ENCODE data around the gene PRSS48.

GRCh38 chr4:147733537-147734531 lies 1.9 kb downstream of the ARHGAP10 start:
- PRO-cap = no peak

DNA sequence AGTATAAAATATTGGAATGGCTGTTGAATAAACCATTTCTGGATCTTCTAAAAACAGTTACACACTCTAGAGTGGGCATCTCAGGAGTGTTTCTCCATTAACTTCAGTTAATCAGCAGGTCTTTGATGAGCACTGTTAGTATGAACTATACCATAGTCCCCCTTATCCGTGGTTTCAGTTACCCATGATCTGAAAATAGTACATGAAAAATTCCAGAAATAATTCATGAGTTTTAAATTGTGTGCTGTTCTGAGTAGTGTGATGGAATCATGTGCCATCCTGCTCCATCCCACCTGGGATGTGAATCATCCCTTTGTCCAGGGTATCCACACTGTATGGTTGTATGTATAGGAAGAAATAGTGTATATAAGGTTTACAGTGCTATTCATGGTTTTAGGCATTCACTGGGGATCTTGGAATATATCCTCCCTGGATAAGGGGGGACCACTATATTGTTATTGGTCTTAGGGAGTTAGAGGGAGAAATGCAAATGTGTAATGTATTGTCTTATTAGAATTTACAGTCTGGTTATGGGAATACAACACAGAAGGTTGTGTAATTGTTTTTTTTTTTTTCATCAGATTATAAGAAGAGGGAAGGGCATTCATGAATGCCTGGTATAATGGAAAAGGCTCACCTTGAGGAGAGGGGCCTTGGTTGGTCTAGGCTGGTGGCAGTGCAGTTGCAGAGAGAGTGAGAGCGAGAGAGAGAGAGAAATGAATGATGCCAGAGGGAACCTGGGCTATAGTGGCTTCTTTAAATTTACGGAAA lies 24.6 kb downstream of the ARHGAP10 start:
- PRO-cap = no peak

- PRO-cap = no peak
Measured at GRCh38 chr4:147855502-147856174, 123.8 kb downstream of the ARHGAP10 start.

DNA sequence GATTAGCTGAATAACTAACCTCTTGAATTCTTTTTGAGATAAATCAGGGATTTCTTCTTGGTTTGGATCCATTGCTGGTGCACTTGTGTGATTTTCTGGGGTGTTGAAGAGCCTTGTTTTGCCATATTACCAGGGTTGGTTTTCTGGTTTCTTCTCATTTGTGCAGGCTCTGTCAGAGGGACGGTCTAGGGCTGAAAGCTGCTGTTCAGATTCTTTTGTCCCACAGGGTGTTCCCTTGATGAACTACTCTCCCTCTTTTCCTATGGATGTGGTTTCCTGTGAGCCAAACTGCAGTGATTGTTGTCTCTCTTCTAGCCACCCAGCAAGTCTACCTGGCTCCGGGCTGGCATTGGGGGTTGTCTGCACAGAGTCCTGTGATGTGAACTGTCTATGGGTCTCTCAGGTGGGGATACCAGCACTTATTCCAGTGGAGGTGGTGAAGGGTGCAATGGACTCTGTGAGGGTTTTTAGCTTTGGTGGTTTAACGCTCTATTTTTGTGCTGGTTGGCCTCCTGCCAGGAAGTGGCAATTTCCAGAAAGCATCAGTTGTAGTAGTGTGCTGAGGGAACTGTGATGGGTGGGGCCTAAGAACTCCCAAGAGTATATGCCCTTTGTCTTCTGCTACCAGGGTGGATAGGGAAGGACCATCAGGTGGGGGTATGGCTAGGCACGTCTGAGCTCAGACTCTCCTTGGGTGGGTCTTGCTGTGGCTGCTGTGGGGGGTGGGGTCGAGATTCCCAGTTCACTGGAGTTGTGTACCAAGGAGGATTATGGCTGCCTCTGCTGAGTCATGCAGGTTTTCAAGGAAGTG lies 250.1 kb downstream of the NR3C2 start:
- PRO-cap = no peak

DNA sequence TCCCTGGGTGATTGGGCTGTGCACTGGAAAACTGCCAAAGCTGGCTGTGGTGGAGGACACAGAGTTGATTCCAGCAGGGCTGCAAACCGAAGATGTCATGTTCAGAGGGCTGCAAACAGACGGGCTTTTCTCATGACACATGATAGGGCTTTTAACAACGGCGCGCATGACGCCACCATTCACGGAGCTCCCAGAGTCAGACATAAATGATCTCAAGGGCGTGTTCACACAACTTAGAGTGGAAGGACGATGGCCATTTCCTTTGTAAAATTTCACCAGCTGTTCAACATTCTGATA lies 6.1 kb downstream of the NR3C2 start:
- PRO-cap = no peak

GRCh38 chr4:150582911-150583767 lies 1.2 kb downstream of the MAB21L2 start:
- PRO-cap = bidirectional peak, plus-strand start at chr4:150583704, minus-strand start at chr4:150583557

DNA sequence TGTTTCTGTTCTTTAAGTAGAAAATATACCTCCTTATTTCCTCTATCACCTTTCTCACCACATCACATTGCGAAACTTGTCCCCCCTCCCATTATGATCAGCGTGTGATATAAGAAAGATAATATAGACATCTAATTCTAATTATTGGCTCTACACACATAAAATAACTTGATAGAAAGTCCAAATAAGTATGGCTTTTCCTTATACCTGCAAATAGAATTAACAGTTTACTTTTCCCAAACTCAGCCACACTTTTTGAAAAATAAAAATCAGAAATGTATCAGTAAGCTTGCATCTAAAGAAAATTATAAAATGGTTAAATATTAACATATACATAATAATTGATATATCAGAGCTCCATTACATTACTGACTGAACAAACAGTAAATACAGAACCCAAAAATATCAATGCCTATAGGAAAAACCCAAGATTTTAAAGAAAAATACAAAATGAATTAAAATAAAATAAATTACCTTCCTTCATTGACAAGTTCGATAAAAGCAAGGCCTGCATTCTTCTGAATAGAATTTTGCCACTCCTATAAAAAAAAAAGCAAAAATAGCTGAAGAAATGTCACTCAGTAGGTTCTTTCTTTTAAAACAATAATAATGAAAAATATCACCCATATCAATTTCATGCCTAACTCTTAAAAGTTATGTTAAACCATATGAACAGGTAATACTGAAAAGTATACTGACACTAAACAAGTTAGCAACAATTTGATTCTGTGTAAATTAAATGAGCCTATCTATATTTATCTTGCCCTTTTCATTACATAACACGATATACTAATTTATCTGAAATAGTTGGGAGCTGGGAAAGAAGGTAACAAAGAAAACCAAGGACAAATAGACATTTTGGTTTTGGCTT lies 179.6 kb downstream of the MAB21L2 start:
- PRO-cap = no peak

GRCh38 chr4:151098188-151098650 lies 1.2 kb upstream of the RPS3A start:
- PRO-cap = unidirectional peak, plus-strand start at chr4:151098398

DNA sequence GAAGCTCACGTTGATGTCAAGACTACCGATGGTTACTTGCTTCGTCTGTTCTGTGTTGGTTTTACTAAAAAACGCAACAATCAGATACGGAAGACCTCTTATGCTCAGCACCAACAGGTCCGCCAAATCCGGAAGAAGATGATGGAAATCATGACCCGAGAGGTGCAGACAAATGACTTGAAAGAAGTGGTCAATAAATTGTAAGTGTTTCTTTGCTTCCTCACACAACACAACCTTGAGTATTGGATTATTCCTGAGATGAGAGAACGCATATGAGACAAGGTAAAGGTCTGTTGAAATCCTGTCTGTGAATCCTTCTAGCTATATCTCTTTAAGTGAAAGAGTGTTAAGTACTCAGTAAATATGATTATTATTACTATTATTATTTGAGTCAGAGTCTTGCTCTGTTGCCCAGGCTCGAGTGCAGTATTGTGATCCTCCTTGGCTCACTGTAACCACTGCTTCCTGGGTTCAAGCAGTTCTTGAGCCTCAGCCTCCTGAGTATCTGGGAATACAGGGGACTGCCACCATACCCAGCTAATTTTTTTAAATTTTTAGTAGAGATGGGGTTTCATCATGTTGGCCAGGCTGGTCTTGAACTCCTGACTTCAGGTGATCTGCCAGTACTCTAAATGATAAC lies 3.6 kb downstream of the RPS3A start:
- PRO-cap = no peak

DNA sequence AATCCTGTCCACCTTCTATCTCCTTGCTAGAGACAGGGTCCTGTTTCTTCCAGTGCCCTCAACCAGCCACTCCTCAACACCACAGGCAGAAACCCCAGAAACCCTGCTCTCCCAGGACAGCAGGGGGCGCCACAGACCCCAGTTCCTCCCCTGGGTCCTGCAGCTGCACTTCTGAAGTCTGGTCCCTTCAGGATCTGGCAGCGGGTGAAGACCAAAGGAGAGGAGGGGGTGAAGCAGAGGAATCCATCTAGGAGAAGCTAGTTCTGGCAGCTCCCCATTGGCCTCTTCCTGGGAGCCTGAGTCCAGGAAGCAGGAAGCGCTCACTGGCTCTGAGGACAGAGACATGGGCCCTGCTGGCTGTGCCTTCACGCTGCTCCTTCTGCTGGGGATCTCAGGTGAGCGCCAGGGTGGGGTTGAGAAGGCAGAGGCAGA lies at the start of gene PRSS48:
Gene PRSS48, plus strand, starts transcription at position 332 of the 432 bp plus-strand sequence.
- PRO-cap = no peak

DNA sequence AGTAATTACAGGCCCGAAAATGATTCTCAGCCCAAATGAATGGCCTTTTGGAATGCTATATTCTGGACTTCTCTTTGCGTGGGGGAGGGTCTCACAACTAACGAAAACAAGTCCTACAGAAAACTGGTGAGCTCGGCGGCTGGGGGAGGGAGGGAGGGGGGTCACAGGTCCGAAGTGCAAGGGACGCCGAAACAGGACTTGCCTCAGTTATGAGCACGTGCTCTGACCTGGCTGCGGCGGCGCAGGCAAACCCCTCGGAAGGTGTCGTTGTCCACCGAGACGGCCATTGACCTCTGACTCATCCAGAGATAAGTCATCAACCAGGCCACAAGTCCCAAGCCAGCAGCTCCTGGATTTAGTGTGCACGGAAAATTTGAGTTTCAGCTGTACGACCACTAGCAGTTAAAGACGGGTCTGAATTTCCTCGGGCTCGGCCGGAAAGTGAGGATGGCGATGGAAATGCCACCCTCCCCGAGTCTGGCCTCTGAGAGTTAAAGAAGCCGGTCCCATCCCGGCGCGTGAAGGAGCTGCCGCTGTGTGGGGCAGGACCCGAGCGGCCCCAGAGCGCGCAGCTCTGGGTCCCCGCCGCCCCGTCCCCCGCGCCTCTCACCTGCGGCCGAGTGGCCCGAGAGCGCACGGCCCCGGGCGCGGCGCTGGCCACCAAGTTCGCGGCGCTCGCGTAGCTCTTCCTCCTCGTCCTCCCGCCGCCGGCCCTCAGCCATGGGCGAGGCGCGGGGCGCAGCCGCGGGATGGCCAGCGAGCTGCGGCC lies 590 bp downstream of the SH3D19 start:
- PRO-cap = bidirectional peak, plus-strand start at position 316 of the sequence, minus-strand start at position 285 of the sequence

DNA sequence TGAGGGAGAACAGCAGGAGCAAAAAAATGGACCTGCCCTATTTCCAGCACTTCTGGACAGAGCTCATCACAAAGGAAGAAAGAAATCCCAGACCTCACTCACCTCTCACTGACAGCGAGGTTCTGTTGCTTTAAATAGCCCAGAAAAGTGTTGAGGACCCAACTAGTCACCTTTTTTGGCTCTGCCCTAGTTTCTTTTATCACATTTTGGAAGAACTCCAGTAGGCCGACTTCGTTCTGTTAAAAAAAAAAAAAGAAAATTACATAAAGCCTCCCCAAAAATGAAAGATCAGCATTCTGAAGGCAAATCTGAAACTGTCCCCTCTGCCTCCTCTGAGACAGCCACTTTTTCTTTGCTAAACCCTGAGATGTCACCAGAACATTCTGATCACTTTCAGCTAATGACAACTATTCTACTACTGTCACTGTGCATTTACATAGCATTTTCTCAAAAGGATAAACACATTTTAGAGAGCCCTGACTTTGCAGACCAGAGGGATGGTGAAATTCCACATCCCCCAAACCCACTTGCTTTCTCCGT lies 72.2 kb downstream of the GATB start:
- PRO-cap = no peak

DNA sequence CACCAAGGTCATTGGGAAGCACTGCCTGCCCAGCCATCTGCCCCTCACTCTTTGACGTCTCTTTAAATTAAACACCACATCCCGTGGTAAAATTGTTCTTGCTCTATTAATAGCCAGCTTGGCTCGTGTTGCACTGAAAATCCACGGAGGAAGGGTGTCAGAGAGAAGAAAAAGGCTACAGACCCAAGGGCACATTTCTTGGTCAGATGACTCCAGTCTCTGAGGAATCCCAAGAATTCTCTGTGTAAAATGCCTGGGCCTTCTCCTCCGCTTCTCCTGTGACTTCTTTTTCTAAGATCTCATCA lies 45.7 kb upstream of the GATB start:
- PRO-cap = no peak

GRCh38 chr4:152100269-152101384 lies 339.8 kb upstream of the GATB start:
- PRO-cap = unidirectional peak, plus-strand start at chr4:152100802

DNA sequence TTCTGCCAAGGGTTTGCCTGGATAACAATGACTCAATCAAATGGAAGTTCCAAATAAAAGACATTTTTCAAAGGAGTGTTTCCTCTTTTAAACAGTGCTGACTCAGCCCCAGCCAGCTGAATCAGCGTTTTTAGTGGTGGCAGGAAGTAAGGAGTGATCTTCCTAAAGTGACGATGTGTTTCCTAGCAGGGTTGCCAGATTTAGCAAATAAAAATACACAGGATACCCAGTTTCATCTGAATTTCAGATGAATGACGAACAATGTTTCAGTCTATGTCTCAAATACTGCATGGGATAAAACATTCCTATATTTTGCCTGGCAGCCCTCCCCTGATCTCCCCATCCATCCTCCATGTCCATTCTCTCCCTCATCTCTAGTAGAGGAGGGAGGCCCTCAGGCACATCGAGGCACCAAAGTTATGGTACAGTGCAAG lies 345.5 kb upstream of the GATB start:
- PRO-cap = no peak

- PRO-cap = no peak
Measured at GRCh38 chr4:152224013-152224309, 311.9 kb downstream of the FBXW7 start.

- PRO-cap = no peak
Measured at GRCh38 chr4:152485739-152486220, 50.1 kb downstream of the FBXW7 start.

- PRO-cap = no peak
Measured at GRCh38 chr4:152514601-152514939, 21.3 kb downstream of the FBXW7 start.

- PRO-cap = no peak
Measured at GRCh38 chr4:152554184-152554802, 18.4 kb upstream of the FBXW7 start.

- PRO-cap = no peak
Measured at GRCh38 chr4:152635808-152636273, 44.0 kb downstream of the TMEM154 start.

All from left colon (tissue), 1 donor.